ENCODE measurements around a stretch of chr20.

- PRO-cap: no peak
- RRBS, 2 experiments: no CpG with 5 or more reads among the region's 5 CpGs
Measured at GRCh38 chr20:54084862-54085553, 14.6 kb upstream of the BCAS1 start.

- PRO-cap: no peak
- RRBS, 2 experiments: no CpG with 5 or more reads among the region's 15 CpGs
Measured at GRCh38 chr20:56417835-56418930, 6.1 kb downstream of the CASS4 start.

DNA sequence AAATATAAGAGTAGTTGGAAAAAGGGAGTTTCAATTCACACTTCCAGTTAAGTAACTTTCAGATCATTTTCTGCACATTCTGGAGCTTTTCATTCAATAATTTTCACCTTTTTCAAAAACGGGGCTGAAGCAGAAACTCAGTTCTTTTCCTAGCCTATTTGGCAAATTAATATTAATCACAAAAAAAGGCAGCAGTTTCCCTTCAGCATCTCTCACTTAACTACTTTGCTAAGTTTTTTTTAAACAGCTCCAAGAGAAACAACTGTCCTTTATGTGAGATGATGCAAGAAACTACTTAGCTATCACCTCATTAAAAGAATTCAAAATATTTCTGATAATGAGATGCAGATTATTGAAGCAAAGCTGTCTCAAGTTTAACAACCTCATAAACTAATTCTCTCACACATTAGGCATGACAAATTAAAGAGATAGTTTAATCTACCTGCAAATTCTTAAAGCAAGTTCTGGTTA, 11.8 kb downstream of the CASS4 start:
- PRO-cap: no peak
- RRBS, 2 experiments: no CpG with 5 or more reads among the region's 1 CpG

GRCh38 chr20:56460002-56461114, 8.1 kb upstream of the RTF2 start:
- PRO-cap: no peak
- RRBS, 2 experiments: no CpG with 5 or more reads among the region's 7 CpGs

DNA sequence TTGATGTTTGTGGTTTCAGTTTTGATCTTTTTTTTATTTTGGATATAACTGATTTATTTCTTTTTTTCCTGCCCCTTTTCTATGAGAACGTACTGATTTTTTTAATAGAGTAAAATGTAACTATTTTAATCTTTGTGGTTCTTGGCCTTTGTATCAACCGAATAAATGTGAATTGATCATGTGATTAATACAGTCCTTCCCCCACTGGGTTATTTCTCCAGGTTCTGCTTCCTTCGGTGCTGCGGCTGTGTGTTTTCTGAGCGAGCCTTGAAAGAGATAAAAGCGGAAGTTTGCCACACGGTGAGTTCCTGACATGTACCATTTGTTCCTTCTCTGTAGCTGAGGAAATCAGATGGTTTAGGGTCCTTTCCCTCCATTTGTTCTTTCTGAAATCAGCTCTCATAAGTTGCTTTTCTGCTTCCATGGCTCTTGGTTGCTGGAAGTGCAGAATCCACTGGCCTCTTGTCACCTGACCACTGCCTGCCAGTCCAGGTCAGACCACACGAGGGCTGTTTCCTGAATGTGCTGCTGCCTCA, 15.5 kb downstream of the RTF2 start:
- PRO-cap: no peak
- RRBS, 2 experiments: no CpG with 5 or more reads among the region's 8 CpGs

DNA sequence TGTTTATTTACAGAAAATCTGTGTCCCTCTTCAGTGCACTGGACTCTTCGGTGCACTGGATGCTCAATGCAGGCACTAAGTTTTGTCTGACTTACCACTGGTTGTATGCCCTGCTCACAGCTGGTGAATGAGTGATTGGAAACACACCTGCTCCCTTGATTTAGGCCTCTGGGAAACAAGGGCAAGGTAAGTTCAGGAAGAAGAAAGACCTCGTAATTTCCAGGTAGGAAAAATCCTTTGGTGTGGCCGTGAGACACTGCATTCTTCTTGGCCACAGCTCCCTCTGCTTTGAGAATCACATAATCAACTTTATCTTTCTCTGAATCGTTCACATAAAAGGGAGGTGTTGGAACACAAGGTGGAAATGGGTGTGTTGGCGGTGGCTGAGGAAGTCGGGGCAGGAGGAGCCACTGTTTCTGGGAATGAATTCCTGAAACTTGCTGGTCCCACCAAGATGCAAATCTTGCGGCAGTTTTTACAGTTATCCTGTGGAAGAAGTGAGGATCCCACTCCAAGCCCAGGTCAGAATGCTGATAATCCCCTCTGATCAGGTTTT, 25.9 kb downstream of the FAM209B start:
- PRO-cap: no peak
- RRBS, 2 experiments: no CpG with 5 or more reads among the region's 7 CpGs

- PRO-cap: no peak
- RRBS, 2 experiments: 90 to 94% methylated on average over 2 of the region's 17 CpGs
Measured at GRCh38 chr20:56627391-56627776, 1.7 kb upstream of the TFAP2C start.

DNA sequence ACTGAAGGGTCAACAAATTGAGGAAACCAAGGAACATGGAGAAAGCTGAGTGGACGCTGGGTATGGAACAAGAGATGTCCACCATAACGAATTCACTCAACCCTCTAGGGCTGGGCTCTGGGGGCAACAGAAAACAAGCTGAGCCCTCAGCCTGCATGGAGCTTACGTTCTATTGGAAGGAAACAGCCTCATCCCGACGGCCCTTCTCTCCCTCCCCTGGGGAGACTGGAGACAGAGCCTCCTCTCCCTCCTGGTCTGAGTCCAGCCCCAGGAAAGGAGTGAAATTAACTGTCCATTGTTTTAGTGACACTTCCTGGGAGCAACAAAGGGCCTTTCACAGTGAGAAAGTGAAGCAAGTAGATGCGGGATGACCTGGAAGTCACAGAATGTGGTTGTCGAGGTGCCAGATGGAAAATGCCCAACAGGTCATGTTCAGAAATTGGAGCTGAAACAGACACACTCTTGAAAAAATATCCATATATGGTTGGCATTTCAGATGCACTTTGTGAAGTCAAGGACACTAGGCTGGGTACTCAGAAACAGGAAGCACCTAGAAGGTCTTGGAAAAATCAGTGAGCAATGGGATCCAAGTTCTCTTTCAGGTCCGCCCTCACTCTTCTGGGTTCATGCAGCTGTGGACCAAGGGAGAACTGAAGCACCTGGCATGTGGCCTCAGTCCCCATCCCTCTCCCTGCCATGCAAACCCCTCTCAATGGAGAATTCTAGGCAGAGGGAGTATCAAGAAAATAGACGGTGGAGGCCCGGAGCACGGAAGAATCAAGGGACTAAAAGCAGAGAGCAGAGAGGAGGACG, 77.9 kb downstream of the TFAP2C start:
- PRO-cap: no peak
- RRBS, 2 experiments: 98 to over 99% methylated on average over 2 of the region's 12 CpGs

DNA sequence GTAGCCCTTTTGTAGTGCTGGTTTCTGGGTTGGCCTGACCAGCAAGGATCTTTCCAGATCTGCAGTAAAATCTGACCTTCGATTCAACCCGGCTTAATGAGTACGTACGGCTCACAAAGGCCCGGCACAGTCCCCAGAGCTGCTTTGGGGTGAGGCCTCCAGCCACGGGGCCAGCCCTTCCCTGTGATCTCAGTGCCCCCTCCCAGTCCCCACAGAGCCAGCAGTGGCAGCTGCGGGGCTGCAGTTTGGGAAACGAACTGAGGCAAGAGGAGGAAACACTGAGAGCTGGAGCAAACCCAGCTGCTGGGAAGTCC, 157.4 kb downstream of the BMP7 start:
- PRO-cap: no peak
- RRBS, 2 experiments: no CpG with 5 or more reads among the region's 8 CpGs

DNA sequence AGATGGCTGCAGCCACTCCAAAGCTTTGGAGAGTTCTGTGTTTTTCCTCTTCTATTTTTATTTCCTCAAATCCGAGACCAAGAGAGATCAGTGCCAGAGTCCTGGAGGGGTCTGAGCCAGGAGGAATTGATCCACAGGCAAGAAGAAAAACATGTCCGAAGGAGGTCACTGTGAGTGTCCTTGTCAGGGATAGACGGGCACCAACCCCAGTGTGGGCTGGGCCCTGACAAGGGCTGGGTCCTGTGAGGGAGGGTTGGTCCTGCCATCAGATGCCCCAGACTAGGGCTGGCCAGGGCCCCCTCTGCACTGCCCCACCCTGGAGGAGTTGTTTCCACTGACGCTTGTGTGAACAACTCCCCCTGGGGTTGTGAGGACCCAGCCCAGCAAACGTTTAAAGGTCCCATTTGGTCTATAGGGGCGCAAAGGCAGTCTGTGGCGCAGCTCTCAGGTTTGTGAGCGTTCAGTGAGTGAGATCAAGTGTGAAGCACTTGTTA, 104.2 kb downstream of the BMP7 start:
- PRO-cap: no peak
- RRBS, 2 experiments: no CpG with 5 or more reads among the region's 8 CpGs

DNA sequence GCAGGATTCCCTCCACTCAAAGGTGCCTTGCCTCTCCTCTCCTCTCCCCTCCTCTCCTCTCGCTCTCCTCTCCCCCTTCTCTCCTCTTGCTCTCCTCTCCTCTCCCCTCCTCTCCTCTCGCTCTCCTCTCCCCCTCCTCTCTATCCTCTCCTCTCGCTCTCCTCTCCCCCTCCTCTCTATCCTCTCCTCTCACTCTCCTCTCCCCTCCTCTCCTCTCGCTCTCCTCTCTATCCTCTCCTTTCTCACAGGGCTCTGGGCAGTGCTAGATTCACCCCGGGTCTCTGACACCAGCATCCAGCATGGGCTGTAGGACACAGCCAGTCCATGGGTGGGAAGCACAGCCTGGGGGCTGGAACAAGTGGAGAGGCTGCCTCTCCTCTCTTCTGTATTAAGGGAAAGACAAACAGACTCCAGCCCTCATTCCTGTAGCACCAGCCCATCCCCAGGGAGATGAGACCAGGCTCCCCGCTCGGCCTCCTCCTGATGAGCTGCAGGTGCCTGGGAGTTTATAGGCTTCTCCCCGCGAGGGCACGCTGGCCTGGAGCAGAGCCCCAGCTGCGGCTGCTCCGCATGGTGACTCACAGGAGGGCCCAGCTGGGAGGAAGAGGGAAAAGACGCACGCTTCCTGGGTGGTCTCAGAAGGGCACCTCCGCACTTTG, 68.3 kb downstream of the BMP7 start:
- PRO-cap: no peak
- RRBS, 2 experiments: no CpG with 5 or more reads among the region's 15 CpGs

DNA sequence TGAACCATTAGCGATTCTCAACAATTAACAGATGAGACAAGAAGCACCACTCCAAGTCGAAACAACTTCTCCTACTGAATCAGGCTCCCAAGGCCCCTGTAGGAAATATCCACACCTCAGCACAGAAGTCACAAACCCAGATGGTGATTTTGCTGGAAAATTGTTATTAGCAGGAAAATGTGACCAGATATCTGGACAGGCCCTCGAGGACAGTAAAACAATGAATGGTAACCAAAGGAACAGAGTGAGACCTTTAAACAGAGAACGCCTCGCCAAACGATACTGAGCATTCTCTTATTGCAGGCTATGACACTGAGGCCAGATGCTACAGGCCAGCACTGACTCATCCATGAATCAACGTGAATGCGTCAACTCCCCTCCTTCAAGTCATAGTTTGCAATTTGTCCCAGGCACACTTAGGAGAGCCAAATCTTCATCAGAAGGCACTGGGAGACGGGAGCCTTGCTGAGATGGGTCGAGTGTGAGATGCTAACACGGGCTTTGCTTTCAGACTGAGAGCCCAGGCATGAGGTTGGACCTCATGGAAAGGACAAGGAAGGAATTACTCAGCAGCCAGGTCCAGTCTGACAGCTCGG, 60.9 kb downstream of the BMP7 start:
- PRO-cap: no peak
- RRBS, 2 experiments: no CpG with 5 or more reads among the region's 12 CpGs

GRCh38 chr20:57265094-57265493, 1.3 kb downstream of the BMP7 start:
- PRO-cap: bidirectional peak, plus-strand start at chr20:57265183, minus-strand start at chr20:57265018; bidirectional peak, plus-strand start at chr20:57265433, minus-strand start at chr20:57265409
- RRBS, 2 experiments: 4 to 5% methylated on average over 11 to 13 of the region's 35 CpGs

DNA sequence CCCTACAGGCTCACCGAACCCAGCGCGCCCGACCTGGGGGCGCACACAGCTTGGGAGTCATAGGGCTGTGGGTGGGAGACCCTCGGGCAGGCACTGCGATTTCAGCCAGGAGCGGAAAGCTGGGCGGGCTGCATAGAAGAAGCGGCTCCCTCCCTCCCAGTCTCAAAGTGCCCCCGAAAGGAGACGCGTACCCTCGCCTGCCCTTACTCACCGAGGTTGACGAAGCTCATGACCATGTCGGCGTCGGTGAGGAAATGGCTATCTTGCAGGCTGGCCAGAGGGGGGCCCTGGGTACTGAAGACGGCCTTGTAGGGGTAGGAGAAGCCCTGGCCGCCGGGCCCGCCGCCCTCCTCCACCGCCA, 967 bp downstream of the BMP7 start:
- PRO-cap: bidirectional peak, plus-strand start outside the sequence, minus-strand start at position 230 of the sequence
- RRBS, 2 experiments: no CpG with 5 or more reads among the region's 25 CpGs

DNA sequence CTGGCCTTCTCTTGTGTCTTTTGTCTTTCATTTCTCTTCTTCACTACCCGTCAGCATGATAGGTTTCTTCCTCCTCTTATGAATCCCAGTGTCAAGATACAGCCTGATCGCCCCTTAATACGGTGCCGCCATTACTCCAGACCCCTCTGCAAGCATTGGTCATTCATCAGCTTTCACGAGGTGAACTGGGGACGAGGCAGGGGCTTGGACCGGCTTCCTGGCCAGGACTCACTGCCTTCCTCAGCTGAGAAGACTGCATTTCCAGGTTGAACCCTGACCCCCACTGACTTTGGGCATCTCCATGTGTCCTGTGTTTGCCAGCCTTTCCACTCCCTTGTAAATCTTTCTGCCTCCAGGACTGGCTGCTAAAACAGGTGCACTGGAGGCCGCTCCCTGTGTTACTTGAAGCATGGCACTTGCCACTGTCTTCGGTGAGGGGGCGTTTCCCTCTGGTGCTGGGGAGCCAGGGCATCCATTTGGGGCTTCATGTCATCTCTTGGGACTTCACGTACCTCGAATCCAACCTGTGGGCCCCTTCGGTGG, 6.8 kb upstream of the RBM38 start:
- PRO-cap: no peak
- RRBS, 2 experiments: no CpG with 5 or more reads among the region's 13 CpGs

DNA sequence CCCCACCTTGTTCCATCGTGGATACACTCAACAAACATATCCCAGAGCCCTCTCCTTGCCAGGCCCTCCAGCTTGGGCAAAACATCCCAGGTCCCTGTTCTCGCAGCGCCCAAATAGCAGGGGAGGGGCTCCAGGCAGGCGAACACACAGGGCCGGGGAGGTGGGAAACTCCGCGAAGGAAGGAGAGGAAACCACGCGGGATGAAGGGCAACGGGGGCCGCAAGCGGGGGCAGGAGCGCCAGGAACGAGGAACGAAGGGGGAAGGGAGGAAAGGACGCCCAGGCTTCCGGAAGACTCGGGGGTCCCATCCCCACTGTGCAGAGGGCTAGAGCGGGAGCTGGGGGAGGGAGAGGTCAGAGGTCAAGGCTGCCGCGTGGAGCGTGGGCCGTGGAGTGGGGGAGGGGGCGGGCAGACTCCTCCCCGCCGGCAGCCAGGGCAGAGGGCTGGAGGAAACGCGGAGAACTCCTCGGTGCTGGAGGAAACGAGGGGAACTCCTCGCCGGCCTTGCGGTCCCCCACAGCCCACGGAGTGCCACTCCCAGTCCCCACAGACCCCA, 1.4 kb upstream of the RBM38 start:
- PRO-cap: bidirectional peak, plus-strand start at position 448 of the sequence, minus-strand start at position 114 of the sequence
- RRBS, 2 experiments: 60 to 100% methylated on average over 4 to 6 of the region's 34 CpGs

DNA sequence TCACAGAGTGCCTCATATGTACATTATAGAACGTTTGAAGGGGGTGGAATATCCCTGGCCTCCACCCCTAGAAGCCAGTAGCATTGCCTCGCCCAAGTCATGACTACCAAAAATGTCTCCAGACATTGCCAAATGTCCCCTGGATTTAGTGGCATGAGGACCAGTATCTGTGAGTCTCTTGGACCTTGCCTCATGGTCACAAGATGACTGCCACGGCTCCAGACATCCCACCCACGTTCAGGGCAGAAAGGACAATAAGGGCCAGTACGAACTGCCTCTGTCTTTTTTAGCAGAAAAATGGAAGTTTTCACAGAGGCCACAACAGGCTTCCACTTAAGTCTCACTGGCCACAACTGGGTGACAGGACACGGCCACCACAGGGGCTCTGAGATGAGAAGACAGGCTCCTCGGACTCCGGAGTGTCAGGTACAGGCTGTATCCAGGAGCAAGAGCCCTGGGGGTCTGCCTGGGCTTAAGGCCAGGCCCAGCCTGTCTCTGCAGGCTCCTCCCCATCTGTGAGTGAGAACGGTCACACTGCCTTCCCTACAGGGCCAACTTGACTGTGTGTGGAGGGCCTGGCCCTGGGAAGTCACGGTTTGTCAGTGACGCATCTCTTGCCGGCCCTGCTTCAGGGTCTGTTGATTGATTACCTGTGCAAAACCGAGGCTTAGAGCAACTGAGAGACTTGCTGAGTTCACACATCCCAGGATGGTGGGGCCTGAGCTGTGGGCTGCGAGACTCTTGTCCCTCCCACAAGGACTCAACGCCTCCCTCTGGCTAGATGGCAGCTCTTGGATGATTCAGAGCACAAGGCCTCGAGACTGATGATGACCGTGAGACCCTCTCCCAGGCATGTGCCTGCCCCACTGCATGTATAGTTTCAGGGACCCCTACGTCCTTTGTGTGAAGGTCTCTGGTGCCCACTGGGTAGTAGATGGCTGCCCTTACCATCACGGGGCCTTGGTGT, 5.7 kb downstream of the RBM38 start:
- PRO-cap: no peak
- RRBS, 2 experiments: no CpG with 5 or more reads among the region's 19 CpGs

DNA sequence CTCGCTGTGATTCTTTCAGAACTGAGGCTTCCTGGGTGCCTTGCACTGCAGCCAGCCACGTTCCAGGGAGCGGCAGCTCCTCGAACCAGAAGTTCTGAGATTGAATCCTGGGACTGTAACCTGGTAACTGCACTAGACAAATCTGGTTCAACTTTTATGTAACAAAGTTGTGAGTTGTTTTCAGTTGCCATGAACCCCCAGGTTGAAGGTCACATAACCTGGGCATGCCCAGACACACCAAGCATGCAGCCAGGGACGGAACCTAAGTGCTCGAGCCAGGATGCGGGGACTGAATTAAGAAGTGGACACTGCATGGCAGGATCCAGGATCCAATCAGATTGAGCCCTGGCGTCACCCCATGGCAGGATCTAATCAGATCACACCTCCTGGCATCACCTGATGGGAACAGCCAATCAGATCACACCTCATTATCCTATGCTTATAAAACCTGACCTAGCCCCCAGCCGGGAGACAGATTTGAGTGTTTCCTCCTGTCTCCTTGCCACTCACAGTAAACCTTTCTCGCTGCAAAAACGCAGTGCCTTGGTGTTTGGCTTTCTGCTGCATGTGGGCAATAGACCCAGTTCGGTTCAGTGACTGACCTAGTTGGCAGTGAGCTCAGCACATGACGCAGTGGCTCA, 66.0 kb downstream of the RBM38 start:
- PRO-cap: no peak
- RRBS, 2 experiments: no CpG with 5 or more reads among the region's 13 CpGs

DNA sequence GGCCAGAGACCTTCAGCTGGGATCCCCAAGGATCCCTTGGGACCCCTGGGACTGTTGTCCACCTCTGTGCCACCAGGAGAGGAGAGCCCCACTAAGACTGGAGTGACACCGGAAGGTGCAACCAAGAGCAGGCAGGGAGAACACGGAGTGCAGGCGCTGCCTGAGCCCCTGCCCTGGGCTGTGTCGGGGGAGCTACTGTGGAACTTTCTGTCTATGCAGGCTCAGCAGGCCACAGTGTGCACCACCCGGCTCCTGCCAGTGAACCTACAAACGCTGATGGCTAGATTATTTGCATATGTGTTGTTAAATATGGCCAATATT, 43.5 kb downstream of the CTCFL start:
- PRO-cap: no peak
- RRBS, 2 experiments: no CpG with 5 or more reads among the region's 6 CpGs

- PRO-cap: no peak
- RRBS, 2 experiments: no CpG with 5 or more reads among the region's 4 CpGs
Measured at GRCh38 chr20:57559903-57560361, 978 bp upstream of the PCK1 start.

All from HEK293 (cell line).